Myometrial cell (primary cell): ENCODE data around the genes CCDC197 and SERPINA4.

- RAMPAGE, long total RNA, result no peak
Measured at GRCh38 chr14:93239862-93240419, 32.9 kb downstream of the UBR7 start.

- RAMPAGE, long total RNA, result no peak
Measured at GRCh38 chr14:93241116-93241691, 34.1 kb downstream of the UBR7 start.

DNA sequence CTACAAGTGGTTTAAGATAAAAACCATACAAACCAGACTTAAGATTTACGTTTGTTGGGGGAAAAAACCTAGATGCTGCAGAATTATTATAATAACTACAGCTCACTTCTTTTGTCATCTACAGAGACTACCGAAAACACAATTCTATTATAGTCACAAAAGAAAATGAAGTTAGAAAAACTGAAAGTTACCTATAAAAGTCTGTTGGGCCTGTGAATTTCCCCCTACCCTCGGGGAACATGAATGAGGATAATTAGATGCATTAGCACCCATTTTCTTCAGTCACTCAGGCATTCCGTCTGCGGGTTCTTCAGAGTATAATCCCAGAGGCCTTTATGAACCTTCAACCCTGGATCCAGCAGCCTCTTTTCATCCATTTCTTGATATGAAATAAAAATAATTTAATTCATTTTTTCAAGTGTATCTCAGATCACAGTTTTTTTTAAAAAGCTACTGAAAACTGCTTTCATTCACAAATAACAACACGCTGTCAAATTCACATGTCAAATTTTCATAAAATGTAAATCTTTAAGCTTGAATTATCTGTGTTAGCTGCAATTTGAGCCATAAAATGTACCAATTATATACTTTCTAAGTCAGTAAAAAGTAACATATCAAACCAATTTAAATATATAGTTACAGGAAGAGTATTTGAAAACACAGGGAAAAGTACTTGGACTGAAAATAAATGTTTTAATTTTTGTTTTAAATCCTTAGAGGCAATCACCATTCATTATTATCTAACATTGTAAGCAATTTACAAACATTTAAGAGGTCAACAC lies 36.9 kb downstream of the BTBD7 start:
- RAMPAGE, long total RNA, result no peak

GRCh38 chr14:93743908-93744640 lies 44.2 kb downstream of the PRIMA1 start:
- RAMPAGE, long total RNA, result no peak

DNA sequence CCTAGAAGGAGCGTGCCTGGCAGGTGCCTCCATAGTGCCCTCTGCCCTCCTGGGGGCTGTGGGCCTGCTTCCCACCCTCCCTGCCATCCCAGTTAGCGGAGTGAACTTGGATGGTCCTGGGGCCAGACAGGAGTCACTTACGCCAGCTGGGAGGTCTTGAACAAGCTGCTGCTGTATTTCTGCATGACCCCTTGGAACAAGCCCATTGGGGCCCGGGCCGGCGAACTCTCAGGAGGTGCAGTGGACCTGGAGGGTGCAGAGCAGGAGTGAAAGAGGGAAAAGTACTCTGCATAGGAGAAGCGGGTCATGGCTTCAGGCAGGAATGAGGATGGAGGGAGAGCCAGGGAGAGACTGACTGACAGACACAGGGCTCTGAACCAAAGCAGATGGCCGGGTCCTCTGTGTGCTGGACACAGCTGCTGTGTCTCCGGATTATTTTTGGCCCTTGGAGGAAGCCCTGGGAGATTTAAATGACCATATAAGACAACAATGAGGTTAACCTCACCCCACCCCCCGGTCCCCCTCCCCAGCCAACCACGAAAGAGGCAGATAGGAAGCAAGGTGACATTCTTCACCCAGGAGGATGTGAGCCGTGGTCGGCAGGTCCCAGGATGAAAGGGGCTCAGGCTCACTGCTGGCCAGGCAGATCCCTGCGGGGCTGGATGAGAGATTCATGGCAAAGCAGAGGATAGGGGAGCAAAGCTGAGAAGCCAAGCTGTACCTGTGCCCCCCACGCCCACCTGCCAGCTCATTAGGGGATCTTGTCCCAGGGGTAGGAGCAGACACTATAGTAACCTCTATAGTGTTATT lies 19.5 kb downstream of the ASB2 start:
- RAMPAGE, long total RNA, result no peak

DNA sequence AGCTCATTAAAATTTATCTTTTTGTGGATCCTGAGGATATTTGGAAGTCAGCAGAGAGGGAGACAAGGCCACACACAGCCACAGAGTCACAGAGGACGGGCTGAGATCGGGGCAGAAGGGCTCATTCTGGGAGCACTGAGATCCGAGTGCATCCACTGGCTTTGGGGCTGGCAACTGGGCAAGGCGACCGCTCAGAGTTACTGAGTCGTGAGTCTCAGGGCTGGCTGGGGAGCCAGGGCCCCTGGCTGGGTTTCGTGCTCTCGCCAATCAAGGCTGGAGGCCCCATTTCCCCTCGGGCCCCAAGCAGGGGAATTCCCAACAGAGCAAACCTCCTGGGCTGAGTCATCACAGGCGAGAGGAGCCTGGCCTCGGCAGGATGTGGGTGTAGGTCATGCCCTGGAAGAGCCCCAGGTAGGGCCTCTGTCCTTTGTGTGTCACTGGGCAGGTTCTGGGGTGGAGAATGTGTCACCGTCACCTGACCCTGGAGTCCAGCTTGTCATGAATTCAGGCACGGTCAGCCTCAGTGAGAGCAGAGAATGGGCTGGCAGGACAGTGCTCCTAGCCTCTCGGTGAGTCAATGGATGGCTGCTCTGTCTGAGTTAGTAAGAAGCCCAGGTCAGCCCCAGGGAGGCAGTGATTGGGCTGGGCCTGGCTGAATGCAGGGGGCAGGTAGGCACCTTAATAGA lies 17.0 kb downstream of the ASB2 start:
- RAMPAGE, long total RNA, result no peak

DNA sequence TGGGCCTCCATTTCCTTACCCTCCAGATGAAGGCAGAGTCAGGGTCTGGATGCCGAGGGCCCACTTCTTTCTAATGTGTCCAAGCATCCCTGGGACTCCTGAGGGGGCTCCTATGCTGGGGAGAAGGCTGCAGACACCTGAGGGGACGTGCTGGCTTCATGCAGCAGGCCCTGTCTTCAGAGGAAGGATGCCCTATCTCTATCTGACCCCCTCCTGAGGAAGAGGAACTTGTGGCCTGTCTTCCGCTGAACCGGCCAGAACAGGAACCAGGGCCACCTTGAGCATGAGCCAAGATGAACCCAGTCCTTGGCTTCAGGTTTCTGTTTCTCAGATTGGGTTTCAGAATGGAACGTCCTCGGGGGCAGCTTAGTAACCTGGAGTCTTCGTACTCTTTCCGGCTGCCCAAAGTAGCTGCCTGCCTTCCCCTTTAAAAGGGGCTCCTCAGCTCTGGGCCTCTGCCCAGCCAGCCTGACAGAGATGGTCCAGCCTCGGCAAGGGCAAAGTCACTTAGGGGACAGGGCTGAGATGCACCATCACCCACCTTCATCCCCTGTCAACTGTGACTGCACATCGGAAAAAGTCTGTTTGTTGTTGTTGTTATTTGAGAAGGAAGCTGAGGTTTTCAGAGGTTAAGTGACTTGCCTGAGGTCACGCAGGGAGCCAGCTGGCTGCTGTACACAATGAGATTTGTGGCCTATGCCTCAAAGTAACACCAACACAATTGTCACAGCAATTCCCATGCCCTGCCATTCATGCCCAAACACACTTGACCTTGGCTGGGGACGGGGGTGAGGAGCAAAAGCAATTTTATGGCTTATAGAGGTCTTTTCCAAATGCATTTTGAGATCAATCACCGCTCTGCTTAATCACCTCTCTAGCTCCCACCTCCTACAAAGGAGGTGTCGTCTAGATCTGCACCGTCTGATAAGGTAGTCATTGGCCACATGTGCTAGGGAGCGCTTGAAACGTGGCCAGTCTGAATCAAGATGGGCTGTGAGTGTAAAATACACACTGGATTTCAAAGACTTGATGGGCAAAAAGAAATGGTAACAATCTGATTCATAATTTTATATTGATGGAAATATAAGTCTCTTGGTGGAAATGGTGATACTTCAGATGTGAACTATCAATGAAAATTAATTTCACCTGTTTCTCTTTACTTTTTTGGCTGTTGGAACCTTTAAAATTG lies 13.4 kb downstream of the ASB2 start:
- RAMPAGE, long total RNA, result no peak

DNA sequence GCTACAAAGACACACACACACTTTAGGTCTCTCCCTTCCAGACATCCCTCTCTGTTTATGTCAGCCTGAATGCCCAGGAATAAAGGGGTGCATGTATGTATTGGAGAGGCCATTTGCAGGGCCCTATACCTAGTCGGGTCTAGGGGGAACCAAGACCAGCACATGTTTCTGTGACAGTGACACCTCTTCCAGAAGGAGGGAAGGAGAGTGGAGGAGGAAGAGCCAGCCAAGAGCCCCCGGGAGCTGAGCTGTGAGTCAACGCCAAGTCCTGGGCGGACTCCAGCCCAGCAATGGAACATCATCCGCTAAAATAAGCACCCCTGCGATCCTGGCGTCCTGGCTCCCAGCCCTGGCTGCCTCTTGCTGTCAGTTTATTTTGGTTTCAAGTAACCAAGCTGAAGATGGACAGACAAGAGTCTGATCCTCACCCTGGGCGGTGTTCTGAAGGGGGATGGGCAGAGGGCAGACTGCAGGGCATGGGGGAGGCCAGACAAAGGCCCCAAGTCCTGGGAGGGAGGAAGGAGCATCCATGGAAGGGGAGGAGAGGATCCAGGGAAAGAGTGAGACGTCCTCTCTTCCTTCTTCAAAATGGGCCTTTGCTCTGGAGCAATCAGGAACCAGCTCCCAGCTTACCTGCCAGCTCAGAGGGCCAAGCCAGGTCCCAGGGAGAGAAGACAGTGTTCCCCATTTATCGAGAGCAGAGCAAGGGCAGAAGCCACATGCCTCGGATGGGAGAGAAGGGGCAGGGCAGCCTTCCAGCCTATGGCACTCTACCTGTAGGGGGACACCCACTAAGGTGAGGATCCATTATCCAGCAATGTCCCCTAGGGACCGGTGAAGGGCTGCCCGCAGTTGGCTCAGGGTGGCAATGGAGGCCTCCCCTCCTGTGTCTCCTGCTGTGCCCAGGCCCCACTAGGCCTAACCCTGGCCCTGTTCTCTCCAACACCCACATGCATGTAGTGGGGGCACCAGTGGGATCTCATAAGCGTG lies 4.6 kb upstream of the ASB2 start:
- RAMPAGE, long total RNA, result no peak

DNA sequence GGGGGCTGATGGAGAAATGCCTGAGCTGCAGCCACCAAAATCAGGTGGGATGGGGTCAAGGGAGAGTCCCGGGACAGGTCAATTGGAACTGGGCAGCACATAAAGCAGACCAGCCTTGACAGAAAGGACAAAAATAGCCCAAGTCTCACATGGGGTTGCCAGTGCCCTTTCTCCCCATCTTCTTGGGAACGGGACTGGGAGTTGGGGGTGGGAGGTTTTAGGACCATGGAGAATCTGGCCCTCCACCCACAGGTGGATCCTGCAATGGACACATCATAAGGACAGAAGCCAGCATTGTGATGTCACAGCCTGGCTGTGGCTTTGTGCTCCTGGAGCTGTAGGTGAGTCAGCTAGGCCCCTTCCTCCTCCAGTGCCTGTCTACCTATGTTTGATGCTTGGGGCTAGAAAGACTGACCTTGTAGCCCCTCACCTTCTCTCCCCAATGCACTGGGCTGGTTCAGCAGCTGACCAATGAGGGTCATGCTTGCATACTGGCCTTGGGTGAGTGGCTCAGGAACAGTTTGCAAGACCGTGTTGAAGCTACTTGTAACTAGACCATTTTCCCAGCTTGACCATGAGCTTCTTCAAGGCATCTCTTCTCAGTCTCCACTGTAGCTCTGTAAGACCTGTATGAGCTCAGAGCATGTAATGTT lies at the start of gene CCDC197:
Gene CCDC197 (plus strand): TSS at position 349 of the 653 bp plus-strand sequence.
- RAMPAGE, long total RNA, result no peak

- RAMPAGE, long total RNA, result no peak
Measured at GRCh38 chr14:94001064-94001470, 4.0 kb downstream of the CCDC197 start.

GRCh38 chr14:94111452-94112159 lies 17.8 kb downstream of the IFI27L2 start:
- RAMPAGE, long total RNA, result no peak

- RAMPAGE, long total RNA, result no peak
Measured at GRCh38 chr14:94180541-94181120, 6.5 kb downstream of the PPP4R4 start.

- RAMPAGE, long total RNA, result no peak
Measured at GRCh38 chr14:94277132-94277751, 15.8 kb downstream of the SERPINA10 start.

DNA sequence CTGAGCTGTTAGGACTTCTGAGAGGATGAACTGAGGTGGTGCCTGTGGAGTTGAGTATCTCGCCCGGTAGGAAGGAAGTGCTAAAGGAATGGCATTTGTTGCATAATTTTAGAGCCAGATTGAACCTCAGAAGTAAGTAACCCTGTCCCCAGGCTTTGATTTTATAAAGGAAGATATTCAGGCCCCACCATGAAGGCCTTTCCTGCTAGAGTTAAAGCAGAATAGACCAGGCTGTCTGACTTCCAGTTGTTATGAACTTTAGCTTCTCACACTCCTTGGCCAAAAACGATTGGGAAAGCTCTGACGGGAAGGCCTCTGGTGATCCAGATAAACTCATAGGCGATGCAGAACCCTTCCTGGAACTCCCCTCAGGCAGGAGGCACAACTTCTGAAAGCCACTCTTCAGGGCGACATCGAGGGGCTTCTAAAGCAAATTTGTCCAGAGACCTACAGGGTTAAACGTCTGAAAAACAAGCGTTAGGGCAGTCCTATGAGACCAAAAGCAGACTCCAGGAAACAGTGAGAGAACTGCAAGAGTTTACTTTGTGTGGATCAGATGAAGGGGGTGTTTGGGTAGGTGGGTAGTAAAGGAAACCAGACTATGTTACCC lies 2.6 kb upstream of the SERPINA10 start:
- RAMPAGE, long total RNA, result no peak

DNA sequence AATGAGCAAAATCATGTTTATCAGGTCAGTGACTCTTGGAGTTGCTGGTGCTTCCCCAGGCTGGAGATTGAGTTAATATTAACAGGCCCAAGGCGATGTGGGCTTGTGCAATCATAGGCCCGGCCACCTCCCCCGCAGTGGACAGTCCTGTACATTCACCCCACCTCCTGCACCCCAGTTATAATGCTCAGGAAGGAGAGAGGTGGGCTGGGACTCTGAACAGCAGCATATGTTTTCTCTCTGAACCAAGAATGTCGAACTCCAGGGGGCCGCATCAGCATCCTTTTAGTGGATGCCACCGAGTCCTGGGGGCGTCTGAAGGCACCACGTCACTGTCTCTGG lies 32.1 kb upstream of the SERPINA6 start:
- RAMPAGE, long total RNA, result no peak

GRCh38 chr14:94376236-94376474 lies 12.2 kb downstream of the SERPINA1 start:
- RAMPAGE, long total RNA, result no peak

GRCh38 chr14:94462973-94463412 lies 10.4 kb upstream of the SERPINA11 start:
- RAMPAGE, long total RNA, result no peak

GRCh38 chr14:94480856-94481117 lies 4.8 kb upstream of the SERPINA9 start:
- RAMPAGE, long total RNA, result no peak

DNA sequence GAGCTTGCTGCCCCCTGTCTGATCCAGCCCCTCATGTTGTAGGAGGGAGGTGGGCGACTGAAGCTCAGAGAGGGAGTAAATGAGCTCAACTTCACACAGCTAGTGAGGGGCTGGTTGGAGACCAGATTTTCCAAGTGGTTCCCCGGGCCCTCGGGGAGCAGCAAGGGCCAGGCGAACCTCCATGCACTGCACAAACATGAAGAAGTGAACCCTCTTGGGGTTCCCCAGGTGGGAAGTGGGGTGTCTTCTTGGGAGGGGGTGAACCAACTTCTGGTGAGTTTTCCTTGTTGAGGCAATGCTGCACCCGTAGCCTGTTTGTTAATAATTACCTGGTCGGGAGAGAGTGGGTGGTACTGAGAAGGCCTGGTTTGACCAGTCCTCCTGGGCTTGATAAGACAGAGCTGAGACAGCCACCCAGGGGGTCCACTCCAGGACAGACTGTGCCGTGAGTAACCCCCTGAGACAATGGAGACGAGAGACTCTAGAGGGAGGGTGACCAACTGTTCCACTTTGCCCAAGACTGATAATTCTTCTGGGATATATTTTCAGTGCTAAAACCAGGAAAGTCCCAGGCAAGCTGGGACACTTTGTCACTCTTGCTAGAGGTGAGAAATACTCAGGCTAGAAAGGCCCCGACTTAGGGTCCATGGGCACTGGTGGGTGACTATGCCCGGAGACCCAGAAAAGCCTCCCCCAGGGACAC lies at the start of gene SERPINA4:
Gene SERPINA4 (plus strand): TSS at position 393 of the 703 bp plus-strand sequence.
- RAMPAGE, long total RNA, result no peak

DNA sequence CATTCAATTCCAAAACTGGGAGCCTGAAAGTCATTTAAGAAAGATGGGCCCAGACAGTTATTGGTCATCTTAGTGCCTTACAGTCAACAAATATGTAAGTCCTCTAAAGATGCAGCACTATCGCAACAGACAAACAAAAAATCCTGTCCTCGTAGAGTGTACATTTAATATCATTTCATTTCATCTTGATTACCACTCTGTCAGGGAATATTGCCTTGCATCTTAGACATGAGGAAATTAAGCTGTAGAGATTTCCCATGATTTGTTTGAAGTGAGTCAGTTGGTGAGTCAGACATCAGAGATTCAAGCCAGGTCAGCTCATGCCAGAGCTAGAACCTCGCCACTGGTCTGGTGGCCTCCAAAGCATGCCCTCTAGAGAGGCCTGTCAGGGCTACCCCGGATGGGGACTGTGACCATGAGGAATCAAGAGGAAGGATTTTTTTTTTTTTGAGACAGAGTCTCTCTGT lies 1.6 kb upstream of the SERPINA3 start:
- RAMPAGE, long total RNA, result no peak